Retinal pigment epithelial cell (primary cell): ENCODE data around the genes UBA7, TRAIP, RASSF1 and ZMYND10.

DNA sequence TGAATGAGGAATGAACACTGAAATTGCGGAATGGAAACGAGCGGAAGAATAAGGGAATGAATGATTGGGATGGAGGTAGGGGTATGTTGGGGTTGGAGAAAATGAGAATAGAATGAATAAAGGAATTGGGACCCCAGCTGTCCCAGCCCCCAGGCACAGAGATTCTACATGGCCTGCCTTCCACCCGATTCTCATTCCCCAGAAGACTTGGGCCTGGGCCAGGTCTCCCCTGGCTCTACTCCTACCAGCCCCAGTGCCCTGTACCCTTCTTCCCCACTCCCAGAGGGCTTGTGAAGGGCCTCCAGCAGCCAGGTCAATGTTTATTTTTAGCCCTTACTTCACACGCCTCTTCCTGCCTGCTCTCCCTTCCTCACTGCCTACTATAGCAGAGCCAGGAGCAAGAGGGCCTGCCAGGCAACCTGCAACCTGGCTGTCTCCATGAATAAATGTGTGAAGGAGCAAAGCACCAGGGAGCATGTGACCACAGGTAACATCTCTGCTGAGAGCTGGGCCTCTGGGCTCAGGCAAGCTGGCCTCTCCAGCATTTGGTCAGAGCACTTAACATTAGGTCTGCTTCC is 26.5 kb upstream of the APEH start:
- RRBS, result no CpG with 5 or more reads among the region's 5 CpGs

DNA sequence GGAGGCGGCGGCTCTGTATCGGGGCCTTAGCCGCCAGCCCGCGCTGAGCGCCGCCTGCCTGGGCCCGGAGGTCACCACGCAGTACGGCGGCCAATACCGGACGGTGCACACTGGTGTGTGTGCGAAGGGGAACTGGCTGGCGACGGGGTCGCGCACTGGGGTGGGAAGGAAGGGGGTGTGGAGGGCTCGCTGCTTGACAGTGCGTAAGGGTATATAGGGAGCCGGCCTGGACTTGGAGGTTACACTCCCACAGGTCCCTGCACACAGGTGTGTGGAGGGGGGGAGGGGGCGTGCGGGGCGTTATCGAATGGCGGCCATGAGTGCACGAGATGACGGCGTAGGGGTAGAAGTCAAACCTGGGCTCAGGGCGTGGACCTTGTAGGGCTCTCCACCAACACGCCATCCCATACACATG is 365 bp downstream of the APEH start:
- RRBS, result no CpG with 5 or more reads among the region's 32 CpGs

GRCh38 chr3:49675863-49676337 is 1.7 kb downstream of the APEH start:
- RRBS, result no CpG with 5 or more reads among the region's 12 CpGs

- RRBS, result no CpG with 5 or more reads among the region's 4 CpGs
Measured at GRCh38 chr3:49688516-49689049, 691 bp downstream of the MST1 start.

- RRBS, result no CpG with 5 or more reads among the region's 11 CpGs
Measured at GRCh38 chr3:49813804-49814566, at the start of gene UBA7. Gene UBA7 (minus strand): TSS chr3:49813953.

GRCh38 chr3:49856186-49857057 is at the start of gene TRAIP:
Gene TRAIP (minus strand): TSS chr3:49856564.
- RRBS, result 1% methylated on average over 15 of the region's 53 CpGs

DNA sequence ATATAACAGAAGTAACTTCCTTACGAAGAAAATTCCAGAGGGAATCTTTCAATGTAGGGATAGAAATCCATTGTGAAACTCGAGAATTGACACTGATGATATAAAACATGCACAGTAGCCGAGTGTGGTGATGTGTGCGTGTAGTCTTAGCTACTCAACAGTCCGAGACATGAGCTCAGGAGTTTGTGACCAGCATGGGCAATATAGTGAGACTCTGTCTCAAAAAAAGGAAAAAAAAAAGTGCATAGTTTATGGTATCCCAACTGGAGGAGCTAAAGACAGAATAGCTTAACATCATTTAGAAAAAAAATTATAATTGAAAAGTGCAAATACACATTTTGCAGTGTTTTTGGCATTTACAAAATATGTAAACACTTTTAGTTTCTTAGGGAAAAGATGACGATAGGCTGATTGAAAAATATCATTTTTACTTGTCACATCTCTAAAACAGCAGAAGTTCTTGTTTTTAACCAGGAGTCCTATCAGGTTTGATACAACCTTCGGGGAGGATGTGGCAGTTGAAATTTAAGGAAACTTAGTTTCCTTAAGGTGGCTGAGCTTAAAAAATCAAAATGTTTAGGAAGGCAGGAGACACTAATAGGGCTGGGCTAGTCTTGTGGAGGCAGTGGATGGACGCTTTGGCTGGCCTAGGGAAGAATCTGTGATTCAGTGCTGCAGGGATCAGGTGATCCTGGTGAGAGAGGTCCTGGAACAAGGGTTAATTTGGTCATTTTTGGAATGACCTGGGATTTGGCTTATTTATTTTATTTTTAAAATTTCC is 43.5 kb downstream of the RBM6 start:
- RRBS, result no CpG with 5 or more reads among the region's 8 CpGs

GRCh38 chr3:50089105-50090102 is 685 bp downstream of the RBM5 start:
- RRBS, result under 1% methylated on average over 12 of the region's 54 CpGs

GRCh38 chr3:50167137-50167706 is 12.1 kb downstream of the SEMA3F start:
- RRBS, result no CpG with 5 or more reads among the region's 16 CpGs

- RRBS, result 84% methylated on average over 29 of the region's 81 CpGs
Measured at GRCh38 chr3:50275944-50276791, 2.7 kb upstream of the LSMEM2 start.

DNA sequence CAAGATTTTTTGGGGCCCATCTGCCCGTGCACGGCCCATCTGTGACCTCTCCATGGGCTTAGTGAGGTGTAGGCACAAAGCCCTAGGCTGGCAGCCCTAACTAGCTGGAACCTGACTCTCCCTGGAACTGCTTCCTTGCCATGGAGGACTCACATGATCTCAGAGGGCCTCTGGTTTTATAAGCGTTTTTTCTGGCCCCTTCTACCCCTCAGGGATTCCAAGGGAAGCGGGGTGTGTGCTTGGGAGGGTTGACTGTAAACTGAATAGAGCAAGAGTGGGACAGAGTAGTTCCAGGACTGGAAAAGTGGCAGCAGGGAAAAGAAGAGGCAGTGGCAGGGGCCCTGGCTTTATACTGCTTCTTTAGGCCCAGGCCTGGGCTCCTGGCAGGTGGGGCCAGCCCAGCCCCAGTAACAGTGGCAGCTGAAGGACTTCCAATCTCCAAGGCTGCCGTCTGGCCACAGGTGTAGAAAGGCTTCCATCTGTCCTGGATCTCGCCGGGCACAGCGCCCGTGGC is 727 bp upstream of the IFRD2 start:
- RRBS, result no CpG with 5 or more reads among the region's 9 CpGs

DNA sequence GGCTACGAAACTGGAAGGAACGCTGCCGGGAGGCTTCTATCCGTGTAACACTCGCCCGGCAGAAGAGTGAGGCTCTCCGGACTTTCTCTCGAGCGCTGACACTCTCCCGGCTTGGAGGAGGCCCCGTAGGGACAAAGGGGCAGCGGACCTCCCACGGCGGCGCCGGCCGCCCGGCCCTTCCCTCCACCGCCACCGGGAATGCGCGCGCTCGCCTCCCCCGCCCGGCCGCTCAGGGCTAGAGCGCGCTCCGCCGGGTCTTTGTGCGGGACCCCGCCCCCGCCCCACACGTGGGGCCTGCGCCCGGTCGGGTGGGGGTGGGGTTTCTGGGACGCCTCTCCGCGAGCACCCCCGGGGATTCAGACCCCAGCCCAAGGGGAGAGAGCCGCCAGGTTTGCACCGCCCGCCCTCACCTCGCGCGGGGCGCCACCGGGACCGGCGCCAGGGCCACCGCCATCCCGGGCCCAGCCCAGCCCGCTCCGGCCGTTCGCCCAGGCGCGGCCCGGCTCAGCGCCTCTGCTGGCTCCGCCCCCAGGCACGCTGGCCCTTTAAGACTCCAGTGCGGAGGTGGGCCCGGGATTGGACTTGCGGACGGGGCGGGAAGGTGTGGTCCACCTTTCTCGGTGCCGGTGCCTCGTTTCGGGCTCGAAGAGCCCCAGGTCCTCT is 1.5 kb downstream of the HYAL2 start:
- RRBS, result 1% methylated on average over 40 of the region's 74 CpGs

GRCh38 chr3:50340532-50341525 is at the start of gene RASSF1:
Gene RASSF1 (minus strand): TSS chr3:50340836.
- RRBS, result 4% methylated on average over 20 of the region's 76 CpGs

DNA sequence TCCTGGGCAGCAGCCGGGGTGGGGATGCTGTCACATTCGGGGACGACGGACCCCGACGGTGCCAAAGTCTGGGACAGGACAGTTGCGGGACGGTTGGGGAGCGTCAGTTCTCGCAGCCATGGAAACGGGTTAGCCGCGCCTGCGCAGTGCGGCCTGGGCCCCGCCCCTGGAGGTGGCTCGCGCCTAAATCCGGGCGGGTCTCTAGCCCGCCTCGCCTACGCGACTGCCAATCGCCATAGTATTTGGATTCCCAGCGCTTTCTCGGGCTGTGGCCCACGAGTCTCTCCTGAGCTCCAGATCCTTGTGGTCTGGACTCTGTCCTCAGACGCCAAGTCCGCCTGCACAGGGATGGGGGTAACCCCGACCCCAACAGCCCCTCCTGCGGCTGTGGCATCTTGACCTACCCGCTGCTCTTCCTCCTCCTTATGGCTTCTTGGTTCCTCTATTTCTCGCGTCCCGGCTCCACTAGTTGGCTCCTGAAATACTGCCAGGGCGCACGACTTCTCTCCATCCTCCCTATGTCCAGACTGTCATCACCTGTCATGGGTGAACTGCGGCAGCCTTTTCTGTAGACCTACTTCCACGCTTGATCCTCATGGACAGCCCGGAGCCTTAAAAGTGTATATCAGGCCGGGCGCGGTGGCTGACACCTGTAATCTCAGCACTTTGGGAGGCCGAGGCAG is at the start of gene ZMYND10:
Gene ZMYND10, minus strand, starts transcription at position 131 of the 683 bp plus-strand sequence.
- RRBS, result no CpG with 5 or more reads among the region's 45 CpGs

GRCh38 chr3:50388896-50389455 is 29.7 kb upstream of the TMEM115 start:
- RRBS, result 87% methylated on average over 4 of the region's 24 CpGs

DNA sequence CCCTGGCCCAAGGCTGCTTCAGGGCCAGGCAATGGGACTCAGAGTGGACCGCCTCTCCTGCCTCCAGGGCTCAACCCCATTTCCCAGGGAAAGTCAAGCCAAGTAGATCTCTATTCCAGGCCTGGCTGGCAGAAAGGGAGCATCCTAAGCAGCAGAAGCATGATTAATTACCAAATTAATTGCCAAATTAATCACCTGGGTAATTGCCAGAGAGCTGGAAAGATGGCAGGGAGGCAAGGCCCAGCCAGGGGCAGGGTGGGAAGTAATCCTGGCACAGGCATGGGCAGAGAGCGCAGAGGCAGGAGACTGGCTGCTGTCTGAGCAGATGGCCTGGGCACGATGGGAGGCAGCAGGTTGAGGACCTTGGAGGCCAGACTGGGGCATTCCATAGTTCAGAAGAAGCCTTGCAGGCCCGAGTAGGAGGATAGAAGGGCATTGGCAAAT is 20.5 kb downstream of the C3orf18 start:
- RRBS, result no CpG with 5 or more reads among the region's 4 CpGs

GRCh38 chr3:50649231-50649952 is 25.3 kb upstream of the DOCK3 start:
- RRBS, result no CpG with 5 or more reads among the region's 10 CpGs

GRCh38 chr3:51537820-51538419 is 599 bp upstream of the RAD54L2 start:
- RRBS, result no CpG with 5 or more reads among the region's 14 CpGs

- RRBS, result no CpG with 5 or more reads among the region's 4 CpGs
Measured at GRCh38 chr3:51648986-51649453, 22.0 kb upstream of the TEX264 start.

DNA sequence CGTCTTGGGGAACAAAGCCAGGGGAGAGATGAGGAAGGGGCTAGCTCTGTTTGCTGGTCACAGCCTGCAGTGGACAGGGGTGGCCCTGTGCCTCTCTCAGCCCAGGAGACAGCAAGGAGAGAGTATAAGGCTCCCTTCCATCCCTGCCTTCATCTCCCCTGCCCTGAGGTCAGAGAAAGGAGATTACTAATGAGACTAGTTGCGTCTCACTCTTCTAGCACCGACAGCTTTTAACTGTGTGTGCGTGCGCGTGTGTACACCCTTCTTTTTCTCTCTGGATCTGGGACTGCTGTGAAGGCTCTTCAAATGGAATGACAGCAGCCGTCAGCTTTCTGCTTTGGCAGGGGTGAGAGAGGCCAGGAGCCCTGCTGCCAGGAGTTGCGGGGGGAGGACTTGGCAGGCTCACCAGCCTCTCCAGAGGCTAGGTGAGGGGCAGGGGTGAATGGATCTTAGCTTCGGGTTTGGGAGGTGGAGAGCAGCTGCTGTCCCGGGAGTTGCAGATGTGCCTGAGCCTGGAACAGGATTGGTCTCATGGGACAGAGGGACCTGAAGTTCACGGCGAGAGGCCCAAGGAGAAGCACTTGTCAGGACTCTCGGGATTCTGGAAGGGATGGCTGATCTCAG is 16.4 kb downstream of the TEX264 start:
- RRBS, result no CpG with 5 or more reads among the region's 13 CpGs